Hair follicle dermal papilla cell (primary cell): ENCODE results near the genes PSMA1 and CALCB.

DNA sequence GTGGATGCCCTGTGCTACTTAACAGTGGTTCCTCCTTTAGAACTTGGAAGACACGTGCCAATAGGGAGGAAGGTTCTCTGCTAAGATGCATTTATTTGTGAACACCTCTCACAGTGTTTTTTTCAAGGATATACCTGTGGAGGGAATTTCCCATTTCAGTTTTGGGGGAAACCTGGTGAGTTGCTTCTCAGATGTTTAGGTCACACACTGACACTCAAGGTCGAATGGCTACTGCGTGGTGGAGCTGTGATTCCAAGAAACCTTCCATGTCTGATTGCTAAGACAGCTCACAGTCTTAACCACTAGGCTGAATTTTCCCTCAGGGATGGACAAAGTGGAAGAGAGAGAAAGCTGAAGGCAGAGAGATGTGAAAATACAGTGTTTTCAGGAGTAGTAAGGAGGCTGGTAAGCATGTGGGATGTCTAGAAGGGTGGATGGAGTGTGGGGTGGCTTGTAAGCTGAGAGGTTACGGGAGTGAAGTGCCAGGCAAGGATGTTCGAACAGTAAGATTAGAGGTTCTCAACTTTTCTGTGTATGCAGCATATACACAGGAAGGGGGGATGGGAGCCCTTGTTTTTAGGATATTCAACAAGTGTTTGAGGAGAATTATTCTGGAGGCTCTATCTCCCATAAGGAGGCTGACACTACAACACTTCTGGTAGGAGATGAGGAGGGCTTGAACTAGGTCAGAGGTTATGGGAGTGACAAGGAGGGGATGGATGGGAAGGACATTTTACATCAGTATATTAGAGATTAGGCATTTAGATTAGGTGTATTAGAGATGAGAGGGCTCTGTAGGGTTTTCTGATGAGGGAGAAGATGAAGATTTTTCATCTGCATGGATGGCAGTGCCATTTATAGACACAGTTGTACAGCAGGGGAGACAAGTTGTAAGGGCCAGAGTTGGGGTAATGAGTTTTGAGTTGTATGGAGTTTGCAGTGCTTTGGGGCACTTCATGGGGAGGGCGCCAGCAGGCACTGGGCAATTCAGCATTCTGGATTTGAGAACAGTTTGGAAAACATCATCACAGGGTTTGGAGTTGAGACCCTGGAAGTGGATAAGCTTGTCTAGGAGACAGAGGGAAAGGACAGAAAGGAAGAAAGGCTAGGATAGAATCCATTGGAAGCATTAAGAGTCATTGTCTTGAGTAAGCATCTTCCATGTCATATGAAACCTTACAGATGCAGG is 109.6 kb downstream of the TEAD1 start:
- CAGE, long polyA plus RNA: no peak

DNA sequence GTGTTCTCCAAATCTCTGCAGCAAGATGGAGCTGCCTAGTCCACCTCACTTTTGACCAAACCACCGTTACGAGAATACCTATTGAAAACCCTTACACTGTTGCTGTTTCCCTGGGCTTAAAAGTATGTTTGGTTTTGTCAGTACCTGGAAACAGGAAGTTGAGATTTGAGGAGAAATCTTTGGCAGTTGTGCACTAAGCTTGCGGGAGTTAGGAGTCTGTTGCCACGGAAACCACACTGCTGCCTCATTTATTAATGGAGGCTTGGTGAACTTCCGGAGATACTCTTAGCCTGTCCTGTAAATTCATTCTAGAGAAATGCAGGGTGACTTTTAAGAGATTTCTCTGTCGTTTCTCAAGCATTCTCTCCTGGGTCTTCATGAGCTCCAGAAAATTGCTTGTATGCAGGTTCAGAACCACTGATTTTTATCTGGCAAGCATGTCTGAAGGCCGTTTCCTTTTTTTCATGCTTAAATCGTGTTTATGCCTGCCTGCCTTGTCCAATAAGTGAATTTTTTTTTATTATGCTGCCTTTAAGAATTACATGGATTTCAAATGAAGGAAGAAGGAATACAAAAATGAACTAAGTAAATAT is 166.8 kb upstream of the RASSF10 start:
- CAGE, long polyA plus RNA: no peak

- CAGE, long polyA plus RNA: no peak
These were observed 144.4 kb upstream of the RASSF10 start for GRCh38 chr11:12864665-12865208.

- CAGE, long polyA plus RNA: no peak
These were observed 142.4 kb upstream of the RASSF10 start for GRCh38 chr11:12866497-12867245.

- CAGE, long polyA plus RNA: no peak
These were observed 40.6 kb upstream of the RASSF10 start for GRCh38 chr11:12968592-12968810.

- CAGE, long polyA plus RNA: no peak
These were observed 559 bp upstream of the RASSF10 start for GRCh38 chr11:13008578-13008935.

GRCh38 chr11:13126243-13127026 is 117.3 kb downstream of the RASSF10 start:
- CAGE, long polyA plus RNA: no peak

DNA sequence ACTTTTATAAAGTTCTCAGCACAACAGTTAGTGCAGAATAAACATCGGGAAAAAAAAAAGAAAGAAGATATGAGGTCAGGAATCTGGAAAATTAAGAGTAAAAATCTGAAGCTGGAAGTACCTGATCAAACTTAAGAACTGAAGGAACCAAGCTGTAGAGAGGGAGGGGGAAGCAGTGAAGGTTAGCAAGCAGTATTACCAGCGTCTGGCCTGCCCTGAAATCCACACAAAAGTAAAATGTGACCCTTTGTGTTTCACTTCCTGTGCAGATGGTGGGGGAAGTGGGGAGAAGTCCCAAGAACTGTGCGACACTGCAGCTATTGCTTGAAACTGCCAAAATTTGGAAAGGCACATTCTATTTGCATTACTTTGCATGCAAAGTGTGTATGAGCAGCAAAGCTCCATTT is 72.2 kb upstream of the BMAL1 start:
- CAGE, long polyA plus RNA: no peak

- CAGE, long polyA plus RNA: no peak
These were observed 12.0 kb downstream of the FAR1 start for GRCh38 chr11:13680356-13680886.

DNA sequence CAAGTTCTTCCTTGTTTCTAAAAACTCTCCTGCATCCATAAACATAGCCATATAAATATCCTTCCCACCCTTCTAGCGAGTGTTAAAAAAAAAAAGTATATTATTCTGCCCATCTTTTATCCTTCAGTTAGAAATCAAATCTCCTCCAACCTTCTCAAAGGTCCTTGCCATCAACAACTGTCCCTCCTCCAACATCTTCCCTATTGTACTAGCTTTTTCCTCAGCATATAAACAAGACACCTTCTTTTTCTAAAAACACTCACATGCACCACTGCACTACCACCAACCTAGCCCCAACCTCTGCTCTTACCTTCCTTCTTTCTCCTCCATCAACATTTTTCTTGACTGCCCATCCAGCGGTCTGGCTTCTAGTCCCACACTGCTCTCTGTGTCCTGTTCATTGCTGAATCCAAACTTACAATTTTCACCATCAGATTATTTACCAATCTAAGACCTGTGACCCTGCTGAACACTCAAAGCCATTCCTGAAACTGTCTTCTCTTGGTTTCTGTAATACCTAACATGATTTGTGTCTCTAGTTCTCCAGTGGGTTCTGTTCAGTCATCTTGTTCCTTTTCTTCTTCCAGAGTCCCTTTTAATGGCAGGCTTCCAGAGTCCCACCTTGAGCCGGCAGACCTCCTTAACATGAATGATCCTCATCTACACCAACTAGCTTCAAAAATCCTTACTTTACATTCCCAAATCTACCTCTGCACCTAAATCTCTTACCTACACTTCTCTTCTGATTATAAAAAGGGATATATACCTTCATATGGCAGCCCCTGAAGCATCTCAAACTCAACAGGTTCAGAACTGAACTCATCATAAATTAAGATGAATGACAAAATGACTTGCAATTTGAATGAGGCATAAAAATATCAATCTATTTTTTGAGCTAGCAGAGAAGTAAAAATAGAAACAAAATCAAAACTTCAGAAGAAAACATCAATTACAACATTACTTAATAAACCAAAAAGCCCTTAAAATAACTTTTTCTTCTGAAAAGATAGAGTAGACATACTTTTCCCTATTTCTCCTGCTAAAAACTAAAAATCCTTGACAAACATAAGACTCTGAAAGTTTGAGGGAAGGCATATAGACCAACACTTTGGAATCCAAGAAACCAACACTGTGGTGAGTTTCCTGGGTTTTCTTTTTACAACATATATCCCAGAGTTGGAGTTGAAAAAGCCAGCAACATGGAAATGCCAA is 24.0 kb downstream of the RRAS2 start:
- CAGE, long polyA plus RNA: no peak

DNA sequence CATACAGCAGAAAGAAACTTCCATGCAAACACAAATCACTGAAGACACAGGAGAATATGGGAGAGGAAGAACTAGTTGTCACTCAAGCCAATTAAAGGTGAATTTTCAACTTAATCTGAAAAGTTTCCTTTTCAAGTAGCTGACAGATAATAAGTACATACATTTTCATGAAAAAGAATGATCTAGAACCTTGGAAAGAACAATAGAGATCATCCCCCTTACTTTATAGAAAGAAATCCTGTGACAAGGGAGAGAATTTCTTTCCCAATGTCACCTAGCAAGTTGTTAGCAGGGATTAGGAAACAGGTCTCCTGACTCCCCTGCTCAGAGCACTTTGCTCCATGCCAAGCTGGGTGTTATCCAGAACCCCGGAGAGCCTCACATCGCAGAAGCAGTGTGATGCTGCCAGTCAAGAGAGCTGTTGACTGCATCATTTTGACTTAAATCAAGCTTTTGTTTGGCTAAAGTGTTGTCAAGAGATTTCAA is 3.5 kb upstream of the RRAS2 start:
- CAGE, long polyA plus RNA: no peak

DNA sequence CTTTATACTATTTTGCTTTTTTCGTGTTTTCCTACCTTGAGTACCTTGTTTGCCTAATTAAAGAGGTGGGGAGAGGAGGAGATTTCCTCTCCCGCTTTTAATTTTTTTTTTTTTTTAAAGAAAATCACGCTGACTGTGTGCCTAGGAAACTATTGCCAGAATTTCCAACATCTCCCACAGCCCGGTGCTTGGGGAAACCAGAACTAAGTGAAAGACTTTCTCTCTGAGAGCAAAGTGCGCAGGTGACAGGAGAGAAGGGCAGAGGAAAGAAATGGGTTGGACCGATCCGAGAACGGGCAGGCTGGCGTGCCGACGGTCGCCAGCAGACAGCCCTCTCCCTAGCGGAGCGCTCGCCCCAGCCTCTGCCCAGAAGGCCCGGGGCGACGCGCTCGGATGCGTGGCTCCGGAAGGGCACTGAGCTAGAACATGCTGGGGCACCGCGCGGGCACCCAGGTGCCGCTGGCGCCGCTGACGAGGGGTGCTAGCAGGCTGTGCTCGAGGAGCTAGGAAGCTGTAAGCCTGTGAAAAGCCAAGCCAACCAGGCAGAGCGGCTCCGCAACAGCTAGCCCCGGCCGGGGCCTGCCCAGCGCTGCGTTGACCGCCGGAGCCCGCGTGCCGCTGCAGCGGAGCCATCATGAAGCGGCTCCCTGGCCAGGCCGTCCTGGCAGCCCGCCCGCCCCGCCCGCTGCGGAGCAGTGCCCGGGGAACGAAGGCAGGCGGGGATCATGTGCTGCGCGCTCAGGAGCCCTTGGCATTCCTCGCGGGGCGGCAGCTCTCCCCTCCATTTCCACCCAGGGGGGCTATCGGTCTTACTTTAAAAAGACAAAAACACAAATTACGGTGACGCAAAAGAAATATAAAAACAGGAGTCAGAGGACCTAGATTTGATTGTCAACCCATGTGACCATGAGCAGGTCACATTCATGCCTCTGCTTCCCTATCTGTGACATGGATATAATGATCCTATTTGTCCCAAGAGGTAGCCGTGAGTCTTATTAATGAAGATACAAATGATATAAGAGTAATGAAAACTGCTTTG is 22.1 kb upstream of the RRAS2 start:
- CAGE, long polyA plus RNA: no peak

GRCh38 chr11:14500238-14501090 is 853 bp upstream of the COPB1 start:
- CAGE, long polyA plus RNA: no peak

GRCh38 chr11:14510579-14511215 is 9.5 kb downstream of the PSMA1 start:
- CAGE, long polyA plus RNA: no peak

DNA sequence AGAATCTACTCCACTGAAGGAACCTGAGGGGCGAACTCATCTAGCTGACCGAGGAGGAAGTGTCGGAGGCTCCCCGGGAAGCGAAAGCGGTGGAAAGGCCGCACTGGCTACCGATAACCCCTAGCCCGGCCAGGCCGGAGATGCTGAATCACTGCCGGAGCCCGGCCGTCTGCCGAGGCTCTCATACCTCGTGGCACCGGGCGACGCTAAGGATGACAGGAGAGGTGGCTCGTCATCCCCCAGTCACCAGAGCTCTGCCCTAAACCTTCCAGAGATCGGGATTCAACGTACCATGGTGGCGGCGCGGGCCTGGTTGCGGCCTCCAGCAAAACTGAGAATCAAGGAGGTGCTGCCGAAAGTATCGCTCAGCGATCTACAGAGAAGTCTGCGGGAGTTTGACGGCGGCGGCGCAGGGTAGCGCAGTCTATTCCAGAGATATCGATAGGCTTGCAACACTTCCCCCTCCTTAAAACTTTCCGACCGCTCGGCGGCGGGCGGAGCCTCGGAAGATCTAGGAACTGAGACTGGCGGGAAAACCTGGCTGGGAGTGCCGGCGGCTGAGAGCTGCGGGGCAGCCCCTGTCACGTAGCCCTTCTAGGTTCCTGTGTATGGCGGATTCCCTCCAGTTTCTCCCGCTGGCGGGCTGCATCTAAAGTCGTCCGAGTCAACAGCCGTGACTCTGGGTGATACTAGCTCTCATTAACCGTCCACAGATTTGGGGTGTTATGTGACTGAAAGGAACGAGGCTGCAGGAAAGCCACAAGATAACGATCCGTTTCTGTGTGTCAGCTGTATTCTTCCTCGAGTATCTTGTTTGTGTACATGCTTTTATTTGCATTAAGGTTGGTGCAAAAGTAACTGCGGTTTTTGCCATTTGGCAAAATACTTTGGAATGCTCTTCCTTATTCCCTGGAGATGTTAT is at the start of gene PSMA1:
Gene PSMA1, minus strand, starts transcription at position 381 of the 922 bp plus-strand sequence.
- CAGE, long polyA plus RNA: no peak

- CAGE, long polyA plus RNA: no peak
These were observed 7.5 kb upstream of the PDE3B start for GRCh38 chr11:14636164-14636474.

GRCh38 chr11:14975191-14975738 is 3.1 kb upstream of the CALCA start:
- CAGE, long polyA plus RNA: no peak

DNA sequence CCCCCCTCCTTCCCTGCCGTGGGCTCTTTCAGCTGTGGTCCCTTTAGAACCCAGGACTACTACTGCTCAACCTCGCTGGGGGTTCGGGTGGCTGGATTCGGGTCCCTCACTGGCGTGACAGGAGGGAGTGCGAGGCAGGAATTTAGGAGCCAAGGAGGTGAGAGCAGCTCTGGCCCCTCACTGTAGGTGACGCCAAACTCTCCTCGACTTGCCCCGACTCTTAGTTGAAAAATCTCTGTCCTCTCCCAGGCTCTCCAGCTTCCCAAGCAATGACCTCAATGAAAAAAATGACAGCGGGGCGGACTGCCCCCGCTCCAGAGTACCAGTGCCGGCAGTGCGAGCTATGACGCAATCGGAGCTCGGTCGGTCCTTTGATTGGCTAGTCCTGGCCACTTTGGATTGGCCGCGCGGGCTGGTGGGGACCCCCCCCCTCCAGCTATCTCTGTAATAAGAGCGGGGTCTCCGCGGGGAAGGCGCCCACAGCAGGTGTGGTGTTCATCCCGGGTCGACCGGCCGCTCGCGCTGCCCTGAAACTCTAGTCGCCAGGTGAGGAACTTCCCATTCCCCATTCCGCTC is at the start of gene CALCB:
Gene CALCB, plus strand, starts transcription at position 476 of the 576 bp plus-strand sequence.
- CAGE, long polyA plus RNA: no peak

DNA sequence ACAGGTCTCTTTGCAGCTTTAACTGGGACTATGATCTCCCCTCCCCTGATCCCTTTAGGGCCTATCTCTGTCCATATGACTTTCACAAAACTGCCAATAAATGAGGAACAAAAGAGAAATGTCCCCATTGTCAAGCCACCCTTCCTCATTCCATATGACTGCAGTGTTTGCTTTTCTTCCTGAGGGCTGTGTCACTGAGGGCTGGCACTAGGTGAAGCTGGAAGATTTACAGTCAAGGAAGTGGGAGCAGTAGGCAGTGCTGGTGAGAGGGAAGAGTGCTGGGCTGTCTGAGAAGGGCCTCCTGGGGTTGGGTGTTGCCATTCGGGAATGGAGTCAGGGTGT is 30.8 kb downstream of the INSC start:
- CAGE, long polyA plus RNA: no peak

DNA sequence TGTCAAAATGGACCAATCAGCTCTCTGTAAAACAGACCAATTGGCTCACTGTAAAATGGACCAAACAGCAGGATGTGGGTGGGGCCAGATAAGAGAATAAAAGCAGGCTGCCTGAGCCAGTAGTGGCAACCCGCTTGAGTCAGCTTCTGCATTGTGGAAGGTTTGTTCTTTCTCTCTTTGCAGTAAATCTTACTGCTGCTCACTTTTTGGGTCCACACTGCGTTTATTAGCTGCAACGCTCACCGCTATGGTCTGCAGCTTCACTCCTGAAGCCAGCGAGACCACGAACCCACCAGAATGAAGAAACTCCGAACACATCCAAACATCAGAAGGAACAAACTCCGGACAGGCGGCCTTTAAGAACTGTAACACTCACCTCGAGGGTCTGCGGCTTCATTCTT is 447.0 kb downstream of the INSC start:
- CAGE, long polyA plus RNA: no peak